Cytotoxic T cell (primary cell): ENCODE measurements around a stretch of chr12.

GRCh38 chr12:62560508-62560843, 93.8 kb downstream of the MON2 start:
- PRO-cap, 2 experiments = no peak in any of the 2 experiments

GRCh38 chr12:62601553-62602196, 135.0 kb downstream of the MON2 start:
- PRO-cap, 2 experiments = no peak in any of the 2 experiments

GRCh38 chr12:62618916-62619324, 152.3 kb downstream of the MON2 start:
- PRO-cap, 2 experiments = no peak in any of the 2 experiments

GRCh38 chr12:62679677-62679940, 213.0 kb downstream of the MON2 start:
- PRO-cap, 2 experiments = no peak in any of the 2 experiments

GRCh38 chr12:62900918-62901245, 34.1 kb downstream of the PPM1H start:
- PRO-cap, 2 experiments = no peak in any of the 2 experiments

DNA sequence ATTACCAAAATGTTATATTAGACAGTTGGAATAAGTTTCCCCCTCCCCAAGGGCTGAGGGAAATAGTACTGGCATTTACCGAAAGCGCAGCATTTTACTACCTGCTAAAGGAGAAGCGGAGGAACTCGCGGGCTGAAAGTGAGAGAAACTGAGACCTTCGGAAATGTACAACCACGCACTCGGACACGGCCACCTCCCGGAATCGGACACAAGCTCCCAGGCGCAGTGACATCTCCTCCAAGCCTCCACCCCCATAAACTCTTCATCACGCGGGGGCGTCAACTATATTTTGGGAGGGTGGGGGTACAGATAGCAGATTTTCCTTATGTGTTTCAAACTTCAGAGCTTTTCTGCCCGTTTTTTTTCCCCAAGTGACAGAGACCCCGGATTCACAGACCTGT, 1.1 kb downstream of the PPM1H start:
- PRO-cap, 2 experiments = no peak in any of the 2 experiments

DNA sequence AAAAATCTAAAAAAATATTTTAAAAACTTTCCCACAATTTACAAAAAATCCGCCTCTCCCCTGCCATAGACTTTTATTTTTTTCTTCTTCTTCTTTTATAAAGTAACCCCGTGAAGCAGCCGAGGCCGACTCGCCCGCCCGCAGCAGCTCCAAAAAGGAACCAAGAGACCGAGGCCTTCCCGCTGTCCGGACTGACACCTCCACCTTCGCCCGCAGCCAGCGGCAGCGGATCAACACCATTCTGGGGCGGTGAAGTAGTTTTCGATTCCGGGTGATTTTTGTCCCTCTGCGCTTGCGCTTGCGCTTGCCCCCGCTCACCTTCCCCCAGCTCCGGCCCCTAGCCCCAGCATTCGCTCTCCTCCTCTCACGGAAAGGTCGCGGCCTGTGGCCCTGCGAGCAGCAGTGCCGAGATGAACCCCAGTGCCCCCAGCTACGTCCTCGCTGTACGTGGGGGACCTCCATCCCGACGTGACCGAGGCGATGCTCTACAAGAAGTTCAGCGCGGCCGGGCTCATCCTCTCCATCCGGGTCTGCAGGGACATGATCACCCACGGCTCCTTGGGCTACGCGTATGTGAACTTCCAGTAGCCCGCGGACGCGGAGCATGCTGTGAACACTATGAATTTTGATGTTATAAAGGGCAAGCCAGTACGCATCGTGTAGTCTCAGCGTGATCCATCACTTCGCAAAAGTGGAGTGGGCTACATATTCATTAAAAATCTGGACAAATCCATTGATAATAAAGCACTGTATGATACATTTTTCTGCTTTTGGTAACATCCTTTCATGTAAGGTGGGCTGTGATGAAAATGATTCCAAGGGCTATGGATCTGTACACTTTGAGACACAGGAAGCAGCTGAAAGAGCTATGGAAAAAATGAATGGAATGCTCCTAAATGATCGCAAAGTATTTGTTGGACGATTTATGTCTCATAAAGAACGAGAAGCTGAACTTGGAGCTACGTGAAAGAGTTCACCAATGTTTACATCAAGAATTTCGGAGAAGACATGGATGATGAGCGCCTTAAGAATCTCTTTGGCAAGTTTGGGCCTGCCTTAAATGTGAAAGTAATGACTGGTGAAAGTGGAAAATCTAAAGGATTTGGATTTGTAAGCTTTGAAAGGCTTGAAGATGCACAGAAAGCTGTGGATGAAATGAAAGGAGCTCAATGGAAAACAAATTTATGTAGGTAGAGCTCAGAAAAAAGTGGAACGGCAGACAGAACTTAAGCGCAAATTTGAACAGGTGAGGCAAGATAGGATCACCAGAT, 22.5 kb upstream of the SRGAP1 start:
- PRO-cap, 2 experiments = no peak in any of the 2 experiments

DNA sequence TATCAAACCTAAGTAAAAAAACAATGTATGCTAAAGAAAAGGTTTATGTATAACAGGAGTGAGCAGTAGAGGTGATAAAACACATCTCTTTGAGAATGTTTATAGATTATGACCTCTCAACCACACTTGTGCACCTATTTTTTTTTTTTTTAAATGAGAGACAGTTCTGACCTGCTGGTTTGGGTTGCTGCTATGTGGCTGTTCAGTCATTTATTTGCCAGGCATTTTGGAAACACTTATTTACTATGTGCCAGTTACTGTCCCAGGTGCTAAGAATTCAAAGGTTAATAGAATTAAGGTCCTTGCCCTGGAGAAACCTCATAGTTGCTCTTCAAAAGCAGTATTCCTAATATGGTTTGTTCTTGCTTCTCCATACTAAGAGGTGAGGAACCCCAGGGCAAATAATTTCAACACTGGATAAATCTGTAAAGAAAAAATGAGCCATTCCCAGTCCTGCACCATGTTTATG, 56.4 kb downstream of the SRGAP1 start:
- PRO-cap, 2 experiments = no peak in any of the 2 experiments

- PRO-cap, 2 experiments = no peak in any of the 2 experiments
These were observed 26.7 kb downstream of the KICS2 start for GRCh38 chr12:64195316-64195844.

DNA sequence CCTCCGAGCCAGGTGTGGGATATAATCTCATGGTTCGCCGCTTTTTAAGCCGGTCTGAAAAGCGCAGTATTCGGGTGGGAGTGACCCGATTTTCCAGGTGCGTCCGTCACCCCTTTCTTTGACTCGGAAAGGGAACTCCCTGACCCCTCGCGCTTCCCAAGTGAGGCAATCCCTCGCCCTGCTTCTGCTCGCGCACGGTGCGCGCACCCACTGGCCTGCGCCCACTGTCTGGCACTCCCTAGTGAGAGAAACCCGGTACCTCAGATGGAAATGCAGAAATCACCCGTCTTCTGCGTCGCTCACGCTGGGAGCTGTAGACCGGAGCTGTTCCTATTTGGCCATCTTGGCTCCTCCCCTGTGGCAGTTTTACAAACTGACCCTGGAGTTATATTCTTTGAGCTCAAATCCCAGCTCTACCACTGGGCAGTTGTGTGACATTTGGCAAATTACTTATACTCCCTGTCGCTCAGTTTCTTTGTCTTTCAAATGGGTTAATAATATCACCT, 71.0 kb upstream of the KICS2 start:
- PRO-cap, 2 experiments = no peak in any of the 2 experiments

- PRO-cap, 2 experiments = no peak in any of the 2 experiments
These were observed 67.6 kb upstream of the RASSF3 start for GRCh38 chr12:64542621-64543114.

GRCh38 chr12:64672733-64673433, 62.6 kb downstream of the RASSF3 start:
- PRO-cap, 2 experiments = peak in 1 of 2 experiments; most common plus-strand start chr12:64673323 (in 1); most common minus-strand start chr12:64673238 (in 1)

GRCh38 chr12:64674511-64674933, 64.2 kb downstream of the RASSF3 start:
- PRO-cap, 2 experiments = peak in 1 of 2 experiments; most common plus-strand start chr12:64674851 (in 1); most common minus-strand start chr12:64674682 (in 1)

DNA sequence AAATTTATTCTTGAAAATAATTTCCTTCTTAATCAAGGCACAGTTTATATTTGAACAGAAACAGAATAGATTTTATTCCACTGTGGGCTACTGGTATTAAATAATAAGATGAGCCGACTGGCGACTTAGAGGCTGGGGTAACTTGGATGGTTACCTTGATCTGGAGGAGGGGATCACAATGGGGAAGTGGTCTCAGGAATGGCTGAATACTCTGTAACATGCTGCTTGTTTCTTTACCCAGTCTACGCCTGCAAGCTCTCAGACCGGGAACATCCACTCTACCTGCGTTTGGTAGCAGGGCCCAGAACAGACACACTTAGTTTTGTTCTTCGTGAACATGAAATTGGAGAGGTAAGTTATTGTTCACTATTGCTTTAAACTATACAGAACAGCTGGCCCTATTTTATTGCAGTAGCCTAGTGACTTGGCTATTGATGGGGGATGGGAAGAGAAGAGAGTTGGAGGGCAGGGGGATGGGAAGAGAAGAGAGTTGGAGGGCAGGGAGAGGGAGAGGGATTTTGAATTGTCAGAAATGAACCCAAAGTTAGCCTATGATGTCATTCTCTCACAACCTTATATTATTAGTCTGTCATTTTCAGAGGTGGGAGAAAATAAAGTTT, 67.9 kb downstream of the GNS start:
- PRO-cap, 2 experiments = no peak in any of the 2 experiments

GRCh38 chr12:65209530-65210041, 40.2 kb downstream of the LEMD3 start:
- PRO-cap, 2 experiments = no peak in any of the 2 experiments

DNA sequence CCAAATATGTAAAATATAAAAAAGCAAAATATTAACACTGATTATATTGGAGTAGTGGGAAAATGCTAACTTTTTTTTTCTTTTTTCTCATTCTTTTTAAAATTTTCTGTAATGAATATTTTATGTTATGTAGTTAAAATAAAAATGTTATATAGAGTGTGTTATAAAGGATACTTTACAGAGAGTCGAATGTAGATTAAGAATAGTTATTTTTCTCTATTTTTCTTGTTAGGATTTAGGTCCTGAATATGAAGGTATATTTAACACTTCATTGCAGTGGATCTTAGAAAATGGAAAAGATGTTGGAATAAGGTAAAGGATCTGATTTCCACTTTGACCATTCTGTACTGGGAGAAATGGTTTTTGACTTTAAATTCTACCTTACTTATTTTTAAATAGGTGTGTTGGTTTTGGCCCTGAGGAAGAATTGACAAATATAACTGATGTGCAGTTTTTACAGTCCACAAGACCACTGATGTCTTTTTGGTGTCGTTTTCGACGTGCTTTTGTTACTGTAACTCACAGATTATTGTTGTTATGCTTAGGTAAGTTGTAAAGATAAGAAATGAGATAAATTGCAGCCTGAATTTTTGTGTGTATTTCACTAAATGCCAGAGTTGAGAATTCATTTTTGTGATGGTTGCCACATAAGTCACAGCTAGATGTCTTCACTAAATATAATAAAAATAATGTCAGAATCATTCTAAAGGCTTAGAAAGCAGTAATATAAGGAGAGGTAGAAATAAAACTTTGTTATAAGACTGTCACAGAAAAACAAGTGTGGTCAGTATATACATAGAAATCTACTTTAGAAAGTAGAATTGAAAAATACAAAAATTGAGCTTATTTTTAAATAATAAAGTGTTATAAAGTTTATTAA, 40.0 kb upstream of the MSRB3 start:
- PRO-cap, 2 experiments = no peak in any of the 2 experiments

DNA sequence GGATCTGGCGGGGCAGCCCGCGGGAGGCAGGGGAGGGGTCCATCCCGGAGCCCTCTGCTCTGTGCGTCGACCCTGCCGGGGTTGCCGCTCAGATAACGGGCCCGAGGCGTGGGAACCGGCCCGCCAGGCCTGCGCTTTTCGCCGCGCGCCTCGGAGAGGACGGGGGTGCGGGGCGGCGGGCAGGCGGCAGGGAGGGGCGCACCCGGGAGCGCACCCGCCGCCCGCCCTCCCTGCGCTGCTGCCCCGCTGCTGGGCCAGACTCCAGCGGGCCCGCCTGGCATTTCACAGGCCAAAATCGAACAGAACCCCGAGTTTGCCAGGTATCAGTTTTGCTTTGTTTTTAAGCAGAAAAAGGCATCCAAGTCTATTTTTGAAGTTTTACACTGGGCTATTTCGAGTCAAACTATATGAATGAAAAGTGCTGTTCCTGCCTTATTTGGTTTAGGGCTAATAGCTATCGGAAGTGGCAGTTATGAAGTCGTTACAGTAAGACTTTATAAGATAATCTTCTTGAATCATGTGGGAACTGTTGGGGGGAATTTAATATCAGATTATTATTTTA, 796 bp downstream of the MSRB3 start:
- PRO-cap, 2 experiments = no peak in any of the 2 experiments

DNA sequence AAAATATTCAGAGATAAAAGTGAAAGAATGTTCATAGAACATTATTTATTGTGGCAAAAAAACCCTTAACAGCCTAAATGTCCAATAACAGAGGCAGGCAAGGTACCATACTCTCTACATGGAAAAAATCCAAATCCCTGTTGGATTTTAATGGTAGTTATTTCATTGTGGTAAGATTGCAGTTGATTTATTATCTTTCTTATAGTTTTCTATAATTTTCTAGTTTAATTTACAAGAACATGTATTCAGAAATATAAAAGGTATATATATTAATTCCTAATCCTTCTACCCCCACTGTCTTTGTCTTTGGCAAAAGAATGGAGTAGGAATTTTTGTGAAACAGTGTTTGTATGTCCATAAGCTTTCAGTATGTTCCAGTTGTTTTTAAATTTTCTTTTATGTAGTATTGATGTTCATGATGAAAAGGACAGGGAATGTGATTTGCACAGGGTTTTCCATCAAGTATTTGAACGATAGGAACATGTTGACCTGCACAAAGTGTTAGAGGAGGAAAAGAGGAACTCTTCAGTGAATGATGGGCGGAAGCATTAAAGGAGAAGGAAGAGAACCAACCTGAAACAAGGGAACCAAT, 112.3 kb downstream of the MSRB3 start:
- PRO-cap, 2 experiments = no peak in any of the 2 experiments

- PRO-cap, 2 experiments = no peak in any of the 2 experiments
These were observed 182.3 kb upstream of the HMGA2 start for GRCh38 chr12:65641915-65642542.

GRCh38 chr12:65728841-65729308, 95.4 kb upstream of the HMGA2 start:
- PRO-cap, 2 experiments = no peak in any of the 2 experiments